Glomerular endothelial cell (primary cell): ENCODE measurements around the genes ENSG00000230707, SPANXN3, MTM1 and MTMR1.

DNA sequence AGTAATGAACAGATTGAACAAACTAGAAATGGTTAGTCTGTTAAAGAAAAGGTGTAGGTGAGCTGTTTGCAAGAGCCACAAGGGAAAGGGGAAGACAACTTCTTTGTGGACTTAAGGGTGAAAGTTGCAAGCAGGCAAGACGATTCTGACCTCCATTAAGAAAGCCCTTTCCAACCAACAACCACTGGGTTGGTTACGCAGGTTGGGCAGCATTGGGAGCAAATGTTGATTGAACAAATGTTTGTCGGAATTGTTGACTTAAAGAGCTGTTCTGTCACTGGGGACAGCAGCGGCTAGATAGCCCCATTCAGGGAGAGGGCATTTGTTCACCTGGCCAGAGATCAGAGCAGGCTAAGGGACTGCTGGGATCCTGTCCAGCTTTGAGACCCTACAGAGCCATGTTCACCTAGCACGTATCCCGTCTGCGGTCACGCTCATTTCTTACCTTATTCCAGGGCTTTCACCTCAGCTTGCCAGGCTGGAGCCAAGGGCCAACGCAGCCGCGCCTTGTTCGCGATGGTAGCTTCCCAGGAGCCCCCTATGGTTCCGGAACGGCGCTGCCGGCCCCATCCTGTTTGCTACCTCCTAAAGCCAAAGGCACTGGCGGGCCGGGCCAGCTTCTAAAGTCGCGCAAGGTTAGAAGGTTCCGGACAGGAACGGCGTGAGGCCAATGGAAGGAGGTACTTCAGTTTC is 24.5 kb downstream of the F9 start:
- RAMPAGE, long total RNA: no peak

GRCh38 chrX:139639202-139639731 is 68.7 kb downstream of the MCF2 start:
- RAMPAGE, long total RNA: no peak

GRCh38 chrX:139691999-139692474 is 15.9 kb downstream of the MCF2 start:
- RAMPAGE, long total RNA: no peak

- RAMPAGE, long total RNA: no peak
These were observed 90.6 kb upstream of the MCF2 start for GRCh38 chrX:139798541-139799005.

- RAMPAGE, long total RNA: no peak
These were observed 8.9 kb downstream of the ATP11C start for GRCh38 chrX:139923889-139924415.

GRCh38 chrX:140090977-140092174 is at the start of gene ENSG00000230707:
Gene ENSG00000230707, plus strand, starts transcription at chrX:140091678.
- RAMPAGE, long total RNA: no peak

DNA sequence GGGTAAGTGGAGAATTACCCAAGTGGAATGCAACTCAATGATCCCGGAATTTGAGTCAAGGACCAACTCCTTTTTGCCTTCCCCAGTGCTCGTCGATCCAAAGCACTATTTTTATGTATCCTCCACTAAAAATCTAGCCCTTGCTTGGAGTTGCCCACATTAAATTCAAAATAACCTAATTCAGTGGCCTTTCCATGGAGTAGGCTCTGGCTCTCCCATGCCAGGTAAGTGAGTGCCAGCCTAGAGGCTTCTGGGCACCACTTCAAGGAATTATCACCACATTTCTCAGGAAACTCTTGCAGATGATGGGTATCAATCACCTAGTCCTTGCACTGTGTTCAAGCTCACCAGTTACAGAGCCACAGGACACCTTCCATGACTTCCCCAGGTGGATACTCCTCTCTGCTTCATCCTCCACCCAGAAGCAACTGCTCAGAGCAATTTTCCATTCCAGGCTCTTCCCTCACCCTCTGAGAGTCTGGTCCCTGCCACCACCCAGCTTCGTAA is 3.5 kb downstream of the MAGEC2 start:
- RAMPAGE, long total RNA: no peak

GRCh38 chrX:143517383-143517583 is at the start of gene SPANXN3:
Gene SPANXN3, minus strand, starts transcription at chrX:143517475.
- RAMPAGE, long total RNA: no peak

DNA sequence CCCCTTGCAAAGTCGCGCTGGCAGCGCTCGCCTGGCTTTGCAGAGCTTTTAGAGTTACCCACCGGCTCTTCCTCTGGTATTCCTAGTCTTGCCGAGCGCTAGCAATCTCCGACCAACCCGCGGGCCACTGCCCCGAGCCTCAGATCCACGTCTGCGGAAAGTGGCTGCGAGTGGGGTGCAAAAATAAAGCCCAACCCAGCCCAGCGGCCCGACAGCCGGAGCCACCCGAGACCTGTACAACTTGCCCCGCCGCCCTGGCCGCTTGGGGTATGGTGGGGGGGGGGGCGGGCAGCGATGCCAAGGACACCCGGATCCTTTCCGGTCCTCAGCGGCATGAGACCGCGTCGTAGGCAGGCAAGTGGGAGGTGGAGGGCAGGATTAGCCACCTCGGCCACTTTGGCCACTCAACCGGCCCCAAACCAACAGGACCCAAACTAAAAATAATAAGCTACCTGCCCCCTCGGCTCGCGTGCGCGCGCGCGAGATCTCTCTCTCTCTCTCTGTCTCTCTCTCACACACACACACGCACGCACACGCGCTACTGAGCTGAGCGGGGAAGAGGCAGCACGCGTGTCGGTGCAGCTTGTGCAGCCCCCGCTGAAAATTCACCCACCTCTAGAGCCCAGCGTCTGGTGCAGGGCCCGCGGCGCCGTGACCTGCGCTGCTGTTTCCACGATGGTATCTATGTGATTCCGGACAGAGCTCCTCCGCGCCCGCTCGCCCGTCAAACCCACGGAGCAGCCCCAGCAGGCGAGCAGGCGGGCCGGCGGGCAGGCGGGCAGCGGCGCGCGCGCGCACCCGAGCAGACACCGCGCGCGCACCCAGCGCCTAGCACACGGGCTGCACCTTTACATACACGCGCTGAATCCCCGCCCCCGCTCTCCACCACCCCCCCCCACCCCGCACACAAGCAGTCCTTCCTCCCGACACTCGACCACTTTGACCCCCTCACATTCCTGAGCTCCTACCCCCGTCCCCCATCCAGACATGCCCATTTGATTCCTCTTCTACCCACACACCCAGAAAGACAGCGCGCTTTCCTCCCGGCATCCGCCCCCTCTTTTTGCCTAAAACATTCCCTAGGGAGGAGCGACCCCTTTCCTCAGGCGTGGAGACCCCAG is 1.3 kb downstream of the SLITRK4 start:
- RAMPAGE, long total RNA: no peak

DNA sequence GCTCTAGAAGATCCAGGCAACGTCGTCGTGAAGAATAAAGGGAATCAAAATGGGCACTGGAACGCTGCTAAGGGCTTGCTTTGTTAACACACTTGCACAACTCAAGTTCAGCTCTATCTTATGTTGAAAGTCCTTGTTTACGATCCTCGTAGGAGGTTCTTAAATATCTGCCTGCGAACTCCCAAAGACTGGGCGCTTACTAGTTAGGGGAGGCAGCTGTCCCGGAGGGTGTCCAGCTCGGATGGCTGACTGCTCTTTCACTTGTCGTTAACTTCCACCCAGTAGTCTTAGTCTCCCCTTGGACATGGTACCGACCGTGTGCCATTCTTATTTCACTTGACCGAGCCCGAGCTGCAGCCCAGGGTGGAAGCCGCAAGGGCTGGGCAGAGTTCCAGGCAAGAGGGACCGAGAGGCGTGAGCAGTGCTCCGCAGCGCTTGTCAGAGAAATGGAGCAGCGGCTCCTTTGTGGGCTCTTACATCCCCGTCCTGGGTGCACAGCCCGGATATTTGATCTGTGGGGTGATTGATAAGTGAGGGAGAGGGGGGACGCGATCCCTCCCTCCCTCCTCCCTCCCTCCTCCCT is 393 bp upstream of the SLITRK2 start:
- RAMPAGE, long total RNA: no peak

DNA sequence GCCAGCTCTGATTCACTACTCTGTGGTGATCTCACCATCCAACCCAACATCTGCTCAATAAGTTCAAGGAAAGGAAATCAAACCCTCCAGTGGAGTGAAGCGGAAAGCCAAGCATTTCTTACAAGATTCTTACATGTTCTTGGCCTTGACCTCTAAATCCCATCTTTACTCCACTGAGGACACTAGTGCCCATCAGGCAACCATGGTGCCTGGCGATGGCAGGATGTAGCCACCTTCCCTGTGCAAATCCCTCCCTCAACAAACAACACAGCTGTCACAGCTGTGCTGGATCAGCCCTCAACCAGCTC is 7.4 kb downstream of the IDS start:
- RAMPAGE, long total RNA: no peak

GRCh38 chrX:149503266-149503991 is 1.7 kb downstream of the IDS start:
- RAMPAGE, long total RNA: no peak

DNA sequence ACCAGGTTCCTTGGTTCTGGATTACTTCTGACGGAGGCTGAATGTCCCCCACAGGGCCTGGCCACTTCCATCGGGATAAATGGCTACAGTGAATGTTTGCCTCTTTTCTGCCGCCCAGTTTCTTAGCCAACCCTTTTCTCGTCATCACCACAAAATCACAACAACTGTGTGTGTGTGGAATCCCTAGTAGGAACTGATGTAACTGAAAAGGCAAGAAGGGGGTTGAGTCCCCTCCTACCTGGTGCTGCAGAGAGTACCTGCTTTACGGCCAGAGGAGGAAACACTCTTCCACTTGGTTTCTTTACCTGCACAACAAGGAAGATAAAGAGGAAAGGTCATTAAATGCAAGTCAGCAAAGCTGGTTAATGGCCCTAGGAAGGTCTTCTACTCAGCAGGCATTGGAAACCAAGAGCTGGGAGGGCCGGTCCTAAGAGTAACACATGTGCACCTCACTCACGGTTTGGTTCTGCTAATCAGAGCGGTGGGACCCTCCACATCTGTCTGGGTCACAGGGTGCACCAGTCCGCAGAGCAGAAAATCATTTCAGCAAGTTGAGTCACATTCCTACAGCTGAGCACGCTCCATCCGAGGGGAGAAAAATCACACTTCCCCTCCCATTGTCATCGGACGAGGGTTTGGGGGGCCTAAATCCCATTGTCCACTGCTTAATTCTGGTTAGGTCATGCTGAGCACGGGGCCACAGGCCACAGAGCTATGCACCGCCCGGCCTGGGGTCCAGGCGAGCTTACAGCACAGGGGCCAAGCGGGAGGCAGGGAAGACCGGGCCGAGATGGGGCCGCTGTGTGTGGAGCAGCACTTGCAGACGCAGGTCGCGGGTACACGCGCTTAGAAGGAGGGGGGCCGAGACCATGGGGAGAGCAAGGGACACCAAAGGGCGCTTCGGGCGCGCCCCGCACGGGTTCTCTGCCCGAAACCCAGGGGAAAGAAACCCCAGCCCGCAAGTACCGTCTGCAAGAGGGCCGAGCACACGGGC is 818 bp downstream of the EOLA2 start:
- RAMPAGE, long total RNA: no peak

DNA sequence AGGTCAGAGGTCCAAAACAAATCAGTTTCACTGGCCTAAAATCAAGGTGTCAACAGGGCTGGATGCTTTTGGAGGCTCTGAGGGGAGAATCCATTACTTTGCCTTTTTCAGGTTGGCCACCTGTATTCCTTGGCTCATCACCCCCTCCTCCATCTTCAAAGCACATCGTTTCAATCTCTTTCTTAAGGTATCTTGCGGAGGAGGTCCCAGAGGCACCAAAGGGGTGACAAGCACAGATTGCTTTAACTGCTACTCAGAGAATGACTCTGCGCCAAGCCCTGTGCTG is 134.8 kb upstream of the MAMLD1 start:
- RAMPAGE, long total RNA: no peak

DNA sequence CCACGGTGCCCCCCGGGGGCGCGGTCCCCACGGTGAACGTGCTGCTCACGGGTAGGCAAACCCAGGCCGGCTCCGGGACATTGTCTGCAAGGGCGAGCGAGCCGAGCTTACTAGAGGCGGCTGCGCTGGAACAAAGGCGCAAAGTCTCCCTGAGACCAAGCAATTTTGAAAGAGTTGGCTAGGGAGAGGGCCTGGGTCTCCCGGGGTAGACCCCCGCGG is 1.4 kb downstream of the MAMLD1 start:
- RAMPAGE, long total RNA: no peak

DNA sequence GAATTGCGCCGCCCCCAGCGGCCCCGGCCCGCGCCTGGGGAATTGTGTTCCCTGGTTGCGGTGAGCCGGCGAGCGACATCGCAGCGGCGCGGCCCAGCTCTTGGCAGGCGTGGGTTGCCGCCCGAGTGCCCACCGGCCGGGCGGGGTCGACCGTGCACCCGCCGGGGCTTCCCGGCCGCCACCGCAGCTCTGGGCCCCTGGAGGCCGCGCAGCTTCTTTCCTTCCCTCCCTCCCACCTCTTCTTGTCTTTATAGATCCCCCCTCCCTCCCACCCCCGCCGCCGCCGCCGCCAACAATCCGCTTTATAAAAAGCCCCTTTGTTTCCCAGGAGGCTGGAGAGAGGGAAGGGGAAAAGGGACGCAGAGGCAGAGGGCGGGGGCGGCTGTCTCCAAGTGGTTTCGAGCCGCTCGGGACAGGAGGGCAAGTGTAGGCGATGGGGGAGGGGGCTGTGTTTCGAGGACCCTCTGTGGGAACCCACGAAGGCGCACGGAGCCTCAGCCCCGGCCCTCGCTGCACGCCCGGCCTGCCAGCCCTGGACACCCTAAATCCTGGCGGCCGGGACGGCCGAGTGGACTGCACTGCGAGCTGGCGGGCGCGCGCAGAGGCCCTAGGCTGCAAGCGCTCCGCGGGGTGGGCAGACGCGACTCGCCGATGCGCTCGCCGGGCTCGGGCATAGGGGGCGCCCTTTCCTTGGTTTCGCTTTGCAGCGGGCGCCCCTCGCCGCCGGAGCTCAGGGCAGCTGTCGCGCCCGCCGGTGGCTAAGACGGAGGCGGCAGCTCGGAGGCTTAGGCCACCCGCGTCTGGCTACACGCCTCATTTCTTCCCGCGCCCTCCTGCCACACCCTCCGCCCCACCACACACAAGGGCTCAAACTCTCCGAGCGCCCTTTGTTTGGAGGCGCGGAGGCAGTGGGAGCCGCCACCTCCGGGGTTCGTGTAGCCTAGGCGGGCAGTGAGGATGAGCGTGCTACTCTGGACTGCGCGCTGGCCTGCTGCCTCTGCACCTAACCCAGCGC is 2.0 kb downstream of the MAMLD1 start:
- RAMPAGE, long total RNA: no peak

DNA sequence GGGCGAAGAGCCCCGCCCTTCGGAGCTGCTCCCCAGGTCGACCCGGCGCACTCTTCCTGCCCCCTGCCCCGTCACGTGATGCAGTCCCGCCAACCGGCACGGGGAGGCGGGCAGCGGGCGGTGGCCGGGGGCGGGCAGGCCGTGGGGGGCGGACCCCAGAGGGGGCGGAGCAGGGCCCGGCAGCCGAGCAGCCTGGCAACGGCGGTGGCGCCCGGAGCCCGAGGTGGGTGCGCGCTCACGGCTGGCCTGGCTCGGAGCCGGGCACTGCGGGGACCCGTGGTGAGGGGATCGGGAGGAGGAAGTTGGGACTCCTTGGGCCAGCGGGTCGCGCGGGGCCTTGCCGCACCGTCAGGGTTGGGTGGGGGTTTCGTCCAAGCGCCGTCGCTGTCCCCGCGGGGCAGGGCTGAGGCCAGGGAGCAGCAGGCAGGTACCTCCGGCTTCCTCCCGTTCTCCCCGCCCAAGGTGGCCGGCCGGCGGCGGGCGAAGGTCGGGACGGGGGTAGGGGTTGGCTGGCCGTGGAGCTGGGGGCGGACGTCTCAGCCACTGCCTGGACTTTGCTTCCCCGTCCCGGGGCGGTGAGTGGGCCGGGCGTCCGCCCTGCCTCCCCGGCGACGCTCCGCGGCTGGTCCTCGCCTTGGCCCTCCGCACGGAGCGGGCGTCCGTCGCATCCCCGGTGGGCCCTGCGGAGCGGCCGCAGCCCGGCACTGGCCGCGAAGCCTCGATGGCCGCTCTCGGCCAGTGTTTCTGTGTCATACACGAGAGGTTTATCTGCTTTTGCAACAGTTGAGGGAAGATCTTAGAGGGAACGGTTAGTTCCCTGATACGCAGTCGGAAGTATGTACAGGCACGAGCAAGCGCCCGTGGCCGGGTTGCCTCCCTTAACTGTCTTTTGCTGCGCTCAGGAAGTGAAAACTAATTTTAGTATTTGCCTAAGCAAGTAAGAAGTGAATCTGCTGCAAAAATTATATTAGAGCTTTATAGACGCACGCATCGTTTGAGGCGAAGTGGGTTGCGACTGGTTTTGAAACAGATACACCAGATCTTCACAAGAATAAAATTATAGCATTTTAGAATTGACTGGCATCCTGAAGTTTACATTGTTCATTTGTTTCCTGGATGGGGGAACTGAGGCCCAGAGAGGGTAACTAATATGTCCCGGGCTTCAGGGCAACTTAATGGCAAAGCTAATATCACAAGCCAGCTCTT is at the start of gene MTM1:
Gene MTM1, plus strand, starts transcription at position 182 of the 1,206 bp plus-strand sequence.
- RAMPAGE, long total RNA: start-site peak on the plus strand centred at position 196 of the sequence, 37 bp wide, 173 and 43 reads in 2 replicates

DNA sequence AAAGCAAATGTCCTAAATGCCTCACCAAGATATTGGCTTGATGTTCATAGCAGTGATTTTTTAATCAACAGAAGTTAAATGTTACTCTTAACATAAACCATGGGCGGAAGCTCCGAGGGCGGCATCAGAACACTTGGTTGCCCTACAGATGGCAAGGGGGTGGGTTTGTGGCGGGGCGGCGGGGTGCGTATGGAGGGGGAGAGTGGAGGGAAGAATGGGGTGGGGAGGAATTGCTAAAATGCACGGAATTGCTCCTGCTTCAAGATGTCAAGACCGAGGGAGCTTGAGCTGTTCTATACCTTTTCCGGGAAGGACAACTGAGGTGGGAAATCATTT is 480 bp upstream of the MTMR1 start:
- RAMPAGE, long total RNA: no peak

DNA sequence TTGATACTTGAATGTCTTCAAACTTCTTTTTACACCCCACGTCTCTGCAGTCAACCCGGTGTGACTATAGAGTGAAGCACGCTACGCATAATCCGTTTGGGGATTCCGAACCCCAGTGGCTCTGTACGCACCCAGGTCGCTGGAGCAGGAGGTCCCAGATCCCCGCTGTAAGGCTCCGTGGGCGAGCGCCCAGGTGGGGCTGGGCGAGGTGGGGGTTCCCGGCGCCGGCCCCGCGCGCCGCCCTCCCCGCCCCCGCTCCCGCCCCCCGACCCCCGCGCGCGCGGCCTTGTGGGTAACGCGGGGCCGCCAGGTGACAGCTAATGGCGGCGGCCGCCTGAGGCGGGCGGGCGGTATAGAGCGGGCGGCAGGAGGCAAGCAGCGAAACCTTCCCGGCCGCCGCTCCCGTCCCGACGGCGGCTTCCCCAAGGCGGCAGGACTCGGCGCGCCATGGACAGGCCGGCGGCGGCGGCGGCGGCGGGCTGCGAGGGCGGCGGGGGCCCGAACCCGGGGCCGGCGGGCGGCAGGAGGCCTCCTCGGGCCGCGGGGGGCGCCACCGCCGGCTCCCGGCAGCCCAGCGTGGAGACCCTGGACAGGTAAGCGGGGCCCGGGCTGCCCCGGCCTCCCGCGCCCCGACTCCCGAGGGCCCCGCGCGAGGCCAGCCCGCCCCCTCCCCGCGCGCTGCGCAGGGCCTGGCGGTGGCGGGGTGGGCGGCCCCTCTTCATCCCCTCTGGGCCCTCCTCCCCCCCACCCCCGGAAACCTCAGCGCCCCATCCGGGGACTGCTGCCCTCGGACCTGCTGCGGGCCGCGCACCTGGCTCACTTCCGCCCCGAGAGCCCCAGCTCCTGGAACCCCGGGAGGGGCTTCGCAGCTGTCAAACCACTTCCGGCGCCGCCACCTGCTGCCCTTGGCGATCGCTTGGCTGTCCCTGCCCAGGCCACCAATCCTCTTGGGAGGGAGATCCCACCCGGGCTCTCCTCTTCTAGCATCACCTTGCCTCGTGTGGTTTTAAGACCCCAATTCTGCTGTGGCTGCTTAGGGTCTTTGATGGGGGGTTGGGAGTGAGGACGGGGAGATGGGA is at the start of gene MTMR1:
Gene MTMR1, plus strand, starts transcription at position 313 of the 1,079 bp plus-strand sequence.
- RAMPAGE, long total RNA: no peak

- RAMPAGE, long total RNA: no peak
These were observed 29.1 kb downstream of the CD99L2 start for GRCh38 chrX:150869284-150869817.